AG09319 (cell line): ENCODE results near the genes RDH8 and CARM1.

- RRBS = no CpG with 5 or more reads among the region's 16 CpGs
These were observed 23.9 kb downstream of the COL5A3 start for GRCh38 chr19:9986091-9987100.

GRCh38 chr19:10013246-10013767 is at the start of gene RDH8:
TSS of gene RDH8 (plus strand) at chr19:10013483.
- RRBS = 65% methylated on average over 5 of the region's 11 CpGs

- RRBS = 6% methylated on average over 43 of the region's 112 CpGs
These were observed 6.5 kb downstream of the ANGPTL6 start for GRCh38 chr19:10095681-10096690.

DNA sequence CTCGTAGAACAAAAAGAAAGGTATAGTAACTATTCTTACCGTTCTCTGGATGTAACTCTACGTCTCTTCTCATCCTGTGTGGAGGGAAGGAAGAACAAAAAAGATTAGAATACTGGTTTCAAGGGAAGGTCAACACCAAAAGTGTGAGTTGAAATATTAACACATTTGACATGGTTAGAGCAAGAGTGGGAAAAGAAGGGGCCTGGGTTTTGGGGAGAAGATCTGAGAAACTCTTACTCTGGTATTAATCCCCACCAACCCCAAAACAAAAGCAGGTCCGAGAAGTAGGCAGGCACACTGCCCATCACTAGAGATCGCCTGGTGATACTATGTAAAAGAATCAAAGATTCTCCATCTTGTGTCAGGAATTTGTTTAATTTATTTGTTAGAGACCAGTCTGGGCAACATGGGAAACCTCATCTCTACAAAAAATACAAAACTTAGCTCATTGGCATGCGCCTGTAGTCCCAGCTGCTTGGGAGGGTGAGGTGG is 20.9 kb downstream of the DNMT1 start:
- RRBS = no CpG with 5 or more reads among the region's 6 CpGs

DNA sequence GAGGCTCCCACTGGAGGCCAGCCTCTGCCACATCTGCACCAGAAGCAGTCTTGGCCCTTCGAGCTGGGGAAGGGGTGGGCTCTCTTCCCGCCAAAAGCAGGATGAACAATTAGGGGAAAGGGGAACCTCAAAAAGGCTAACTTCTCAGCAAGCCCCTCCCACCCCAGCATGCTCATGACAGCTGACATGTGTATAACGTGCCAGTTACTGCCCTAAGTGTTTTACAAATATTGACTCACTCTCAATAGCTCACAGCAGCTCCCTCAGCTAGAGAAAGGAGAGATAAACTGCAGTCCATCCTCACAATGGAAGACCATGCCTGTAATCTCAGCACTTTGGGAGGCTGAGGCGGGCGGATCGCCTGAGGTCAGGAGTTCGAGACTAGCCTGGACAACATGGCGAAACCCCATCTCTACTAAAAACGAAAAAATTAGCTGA is 7.3 kb upstream of the S1PR2 start:
- RRBS = no CpG with 5 or more reads among the region's 9 CpGs

DNA sequence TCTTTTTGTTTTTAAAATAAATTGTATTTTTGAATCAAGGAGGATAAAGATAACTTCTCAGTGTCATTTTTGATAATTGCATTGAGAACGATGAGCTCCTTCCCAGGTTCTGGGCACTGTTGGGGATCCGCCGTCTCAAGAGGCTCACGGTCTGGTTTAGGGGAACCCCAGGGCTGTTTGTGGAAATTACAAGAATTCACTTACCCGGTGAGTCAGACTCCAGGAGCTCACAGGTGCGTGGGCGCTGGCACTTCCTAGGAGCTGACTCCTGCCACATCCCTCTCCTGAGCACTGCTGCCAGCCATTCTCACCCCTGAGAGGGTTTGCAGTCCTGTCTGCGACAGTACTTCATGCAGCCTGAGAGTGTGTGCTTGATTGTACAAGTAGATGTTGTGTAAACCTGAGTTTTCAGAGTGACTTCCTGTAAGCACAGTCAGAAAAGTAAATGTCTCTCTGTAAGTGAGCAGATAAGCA is 8.0 kb downstream of the MRPL4 start:
- RRBS = no CpG with 5 or more reads among the region's 8 CpGs

- RRBS = 81% methylated on average over 5 of the region's 18 CpGs
These were observed 1.3 kb upstream of the ICAM4 start for GRCh38 chr19:10285085-10286234.

DNA sequence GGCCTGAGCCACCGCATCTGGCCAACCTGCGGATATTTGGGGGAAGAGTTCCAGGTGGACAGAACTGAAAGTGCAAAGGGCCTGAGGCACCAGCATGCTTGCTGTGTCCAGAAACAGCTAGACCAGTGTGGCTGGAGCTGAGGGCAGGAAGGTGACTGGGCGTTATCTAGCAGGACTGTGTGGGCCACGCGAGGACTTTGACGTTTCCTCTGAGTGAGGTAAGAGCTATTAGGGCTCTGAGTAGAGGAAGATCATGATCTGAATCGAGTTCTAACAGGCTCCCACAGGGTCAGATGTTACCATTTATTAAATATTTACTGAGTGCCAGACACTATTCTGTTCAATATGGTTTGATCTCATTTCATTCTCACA is 4.6 kb upstream of the PDE4A start:
- RRBS = no CpG with 5 or more reads among the region's 7 CpGs

- RRBS = no CpG with 5 or more reads among the region's 15 CpGs
These were observed 36.4 kb downstream of the KEAP1 start for GRCh38 chr19:10466647-10467215.

- RRBS = no CpG with 5 or more reads among the region's 45 CpGs
These were observed 910 bp upstream of the S1PR5 start for GRCh38 chr19:10517825-10518889.

GRCh38 chr19:10564723-10565435 is 931 bp downstream of the KRI1 start:
- RRBS = no CpG with 5 or more reads among the region's 13 CpGs

DNA sequence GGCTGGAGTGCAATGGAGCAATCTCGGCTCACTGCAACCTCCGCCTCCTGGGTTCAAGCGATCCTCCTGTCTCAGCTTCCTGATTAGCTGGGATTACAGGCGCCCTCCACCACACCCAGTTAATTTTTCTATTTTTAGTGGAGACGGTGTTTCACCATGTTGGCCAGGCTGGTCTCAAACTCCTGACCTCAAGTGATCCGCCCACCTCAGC is 1.7 kb upstream of the ILF3 start:
- RRBS = no CpG with 5 or more reads among the region's 6 CpGs

GRCh38 chr19:10683932-10684241 is 17.4 kb upstream of the QTRT1 start:
- RRBS = no CpG with 5 or more reads among the region's 13 CpGs

DNA sequence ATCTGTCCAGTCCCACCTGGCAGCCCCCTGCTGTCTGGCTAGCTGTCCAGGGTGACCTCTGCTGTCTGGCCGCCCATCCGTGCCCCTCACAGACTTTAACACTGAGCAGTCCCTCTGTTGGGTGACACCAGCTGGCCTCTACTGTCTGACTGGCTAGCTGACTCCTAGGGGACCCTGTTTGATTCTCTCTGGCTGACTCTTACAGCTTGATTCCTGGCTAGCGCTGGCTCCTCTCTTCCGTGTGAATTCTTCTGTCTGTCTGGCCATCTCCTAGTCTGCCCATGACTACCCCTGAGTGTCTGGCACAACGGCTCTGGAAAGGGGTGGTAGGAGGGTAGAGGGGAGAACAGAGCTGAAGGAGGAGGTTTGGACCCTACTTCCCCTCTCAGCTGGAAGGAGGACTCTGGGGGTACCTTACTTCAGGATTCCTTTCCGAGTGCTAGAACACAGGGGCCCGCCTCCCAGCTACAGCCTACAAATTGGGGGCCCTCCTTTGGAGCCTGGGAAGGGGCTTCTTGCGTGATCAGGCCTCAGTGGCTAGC is 1.1 kb downstream of the DNM2 start:
- RRBS = no CpG with 5 or more reads among the region's 8 CpGs

GRCh38 chr19:10747700-10748126 is 29.8 kb downstream of the DNM2 start:
- RRBS = no CpG with 5 or more reads among the region's 8 CpGs

GRCh38 chr19:10802255-10802793 is 33.7 kb downstream of the TMED1 start:
- RRBS = no CpG with 5 or more reads among the region's 10 CpGs

DNA sequence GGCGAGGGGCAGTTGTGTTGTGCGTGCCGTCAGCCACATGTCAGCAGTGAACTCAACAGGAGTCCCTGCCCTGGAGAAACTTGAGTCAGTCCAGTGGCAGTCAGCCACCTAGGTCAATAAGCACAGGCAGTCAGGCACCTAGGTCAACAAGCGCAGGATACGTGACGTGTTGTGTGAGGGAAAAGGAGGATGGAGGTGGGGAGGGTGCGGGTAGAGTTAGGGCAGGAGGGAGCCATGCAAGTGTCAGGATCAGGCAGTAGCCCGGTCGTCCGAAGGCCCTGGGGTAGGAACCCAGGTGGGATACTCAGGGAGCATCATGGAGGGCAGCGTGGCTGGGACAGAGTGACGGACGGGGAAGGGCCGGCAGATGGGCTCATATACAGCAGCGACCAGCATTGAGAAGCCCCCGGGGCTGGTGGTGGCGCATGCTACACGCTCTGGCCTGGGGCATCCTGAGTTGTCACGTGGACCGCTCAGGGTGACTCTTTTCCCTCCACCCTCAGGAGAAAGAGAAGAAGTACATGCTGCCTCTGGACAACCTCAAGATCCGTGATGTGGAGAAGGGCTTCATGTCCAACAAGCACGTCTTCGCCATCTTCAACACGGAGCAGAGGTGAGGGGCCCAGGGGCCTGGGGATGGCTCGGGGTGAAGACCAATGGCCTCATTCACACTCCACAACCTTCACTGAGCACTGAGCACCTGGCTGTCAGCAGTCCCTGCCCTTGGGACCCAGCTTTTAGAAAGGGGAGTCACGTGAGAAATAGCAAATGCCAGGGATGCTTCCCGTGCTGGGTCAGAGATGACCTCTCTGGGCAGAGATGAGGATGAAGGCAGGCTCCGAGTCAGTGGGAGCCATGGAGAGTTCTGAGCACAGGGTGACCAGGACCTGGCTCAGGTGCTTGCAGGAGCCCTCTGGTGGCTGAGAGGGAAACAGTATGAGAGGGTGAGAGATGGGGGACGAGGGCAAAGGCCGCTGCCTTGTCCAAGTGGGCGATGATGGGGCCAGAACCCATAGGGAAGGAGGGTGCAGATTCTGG is 16.2 kb downstream of the TMED1 start:
- RRBS = no CpG with 5 or more reads among the region's 31 CpGs

DNA sequence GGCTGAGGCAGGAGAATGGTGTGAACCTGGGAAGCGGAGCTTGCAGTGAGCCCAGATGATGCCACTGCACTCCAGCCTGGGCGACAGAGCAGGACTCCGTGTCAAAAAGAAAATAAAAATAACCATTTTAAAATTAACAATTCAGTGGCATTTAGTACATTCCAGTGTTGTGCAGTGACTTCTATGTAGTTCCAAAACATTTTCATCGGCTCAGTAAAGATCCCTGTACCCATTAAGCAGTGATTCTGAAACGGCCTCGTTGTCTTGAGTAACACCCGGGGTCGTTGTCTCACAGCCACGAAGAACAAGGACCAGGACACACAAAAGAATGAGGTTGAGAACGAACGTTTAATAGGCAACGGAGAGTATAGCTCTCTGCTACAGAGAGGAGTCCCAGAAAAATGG is 2.3 kb upstream of the TMED1 start:
- RRBS = no CpG with 5 or more reads among the region's 12 CpGs

DNA sequence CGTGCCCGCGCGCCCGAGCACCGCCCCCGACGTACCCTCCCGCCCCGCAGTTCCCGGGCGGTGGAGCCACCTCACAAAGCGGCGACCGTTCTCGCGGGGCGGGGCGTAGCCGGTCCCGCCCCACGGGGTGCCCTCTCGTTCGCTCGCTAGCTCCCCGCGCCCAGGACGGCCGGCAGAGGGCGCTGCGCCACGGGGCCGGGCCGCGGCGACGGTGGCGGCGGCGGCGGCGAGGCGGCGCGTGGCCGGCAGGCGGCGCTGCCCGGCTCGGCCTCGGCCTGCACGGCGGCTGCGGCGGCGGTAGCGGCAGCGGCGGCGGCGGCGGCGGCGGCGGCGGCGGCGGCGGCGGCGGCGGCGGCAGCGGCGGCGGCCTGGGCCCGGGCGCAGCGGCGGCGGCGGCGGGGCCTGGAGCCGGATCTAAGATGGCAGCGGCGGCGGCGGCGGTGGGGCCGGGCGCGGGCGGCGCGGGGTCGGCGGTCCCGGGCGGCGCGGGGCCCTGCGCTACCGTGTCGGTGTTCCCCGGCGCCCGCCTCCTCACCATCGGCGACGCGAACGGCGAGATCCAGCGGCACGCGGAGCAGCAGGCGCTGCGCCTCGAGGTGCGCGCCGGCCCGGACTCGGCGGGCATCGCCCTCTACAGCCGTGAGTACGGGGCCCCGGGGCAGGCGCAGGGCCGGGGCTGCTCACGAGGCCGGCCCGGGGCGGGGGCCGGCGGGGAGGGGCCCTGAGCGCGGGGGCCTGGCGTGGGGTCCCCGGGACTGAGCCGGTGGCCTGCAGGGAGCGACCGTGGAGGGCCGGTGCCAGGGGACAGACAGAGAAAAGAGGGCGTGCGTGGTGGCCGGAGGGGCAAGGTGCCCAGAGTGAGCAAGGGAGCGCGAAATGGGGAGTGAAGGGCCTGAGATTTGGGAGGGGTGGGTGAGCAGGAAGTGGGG is at the start of gene CARM1:
TSS of gene CARM1 (plus strand) at position 270 of the 929 bp plus-strand sequence.
- RRBS = under 1% methylated on average over 81 of the region's 150 CpGs

DNA sequence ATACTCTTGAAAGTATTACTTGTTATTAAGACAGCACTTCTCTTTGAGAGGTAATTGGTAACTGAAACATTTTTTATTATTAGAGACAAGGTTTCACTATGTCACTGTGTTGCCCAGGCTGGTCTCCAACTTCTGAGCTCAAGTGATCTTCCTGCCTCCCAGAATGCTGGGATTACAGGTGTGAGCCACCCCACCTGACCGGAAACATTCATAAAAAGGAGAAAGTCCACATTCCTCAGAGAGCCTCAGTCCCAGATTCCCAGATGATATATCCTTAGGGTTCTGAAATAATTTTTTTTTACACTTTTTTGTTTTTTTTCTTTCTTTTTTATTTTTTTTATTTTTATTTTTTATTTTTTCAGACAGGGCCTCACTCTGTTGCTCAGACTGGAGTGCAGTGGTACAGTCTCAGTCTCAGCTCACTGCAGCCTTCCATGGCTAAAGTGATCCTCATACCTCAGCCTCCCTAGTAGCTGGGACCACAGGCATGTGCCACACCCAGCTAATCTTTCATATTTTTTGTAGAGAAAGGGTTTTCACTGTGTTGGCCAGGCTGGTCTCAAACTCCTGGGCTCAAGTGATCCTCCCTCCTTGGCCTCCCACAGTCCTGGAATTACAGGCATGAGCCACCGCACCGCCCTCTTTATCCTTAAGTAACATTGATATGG is 2.8 kb downstream of the CARM1 start:
- RRBS = no CpG with 5 or more reads among the region's 3 CpGs